Epithelial cell of prostate (primary cell): ENCODE measurements around a stretch of chr10.

DNA sequence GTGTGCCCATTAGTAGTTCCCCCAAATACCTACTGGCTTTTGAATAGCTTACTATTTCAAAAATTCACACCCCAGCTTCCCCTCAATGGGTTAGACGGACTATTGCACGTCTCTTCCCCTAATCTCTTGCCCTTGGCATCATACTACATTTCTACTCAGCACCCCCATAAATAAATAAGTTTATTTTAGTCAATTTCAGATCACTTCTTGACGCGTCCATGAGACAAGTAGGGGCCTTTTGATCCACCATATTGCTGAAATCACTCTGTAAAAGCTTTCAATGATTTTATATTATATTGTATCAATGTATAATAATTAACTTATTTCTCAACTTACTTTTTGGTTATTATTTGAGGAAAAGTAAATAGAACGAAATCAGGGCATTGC, 1.2 kb upstream of the AKR1C3 start:
- RRBS: no CpG with 5 or more reads among the region's 5 CpGs

- RRBS: no CpG with 5 or more reads among the region's 3 CpGs
These were observed 1.9 kb downstream of the AKR1C3 start for GRCh38 chr10:5096094-5096527.

- RRBS: no CpG with 5 or more reads among the region's 21 CpGs
These were observed 72.7 kb upstream of the UCN3 start for GRCh38 chr10:5291549-5292967.

DNA sequence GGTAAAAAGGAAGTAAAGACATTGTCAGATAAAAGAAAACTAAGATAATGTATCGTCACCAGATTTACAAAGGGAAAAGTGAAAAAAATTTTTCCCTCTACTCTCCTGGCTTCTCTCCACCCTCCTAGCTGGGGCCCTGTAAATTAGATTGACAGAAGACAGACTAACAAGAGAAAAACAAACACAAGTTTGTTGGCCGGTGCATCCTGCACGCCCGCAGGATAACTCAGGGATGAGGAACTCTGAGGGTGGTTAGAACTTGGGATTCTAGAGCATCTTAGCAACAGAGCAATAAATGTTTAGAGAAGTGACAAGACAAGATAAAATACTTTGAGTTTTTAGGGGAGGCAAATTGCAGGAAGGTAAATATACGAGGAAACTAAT, 4.5 kb upstream of the UCN3 start:
- RRBS: no CpG with 5 or more reads among the region's 5 CpGs

GRCh38 chr10:5404309-5404653, 347 bp downstream of the TUBAL3 start:
- RRBS: no CpG with 5 or more reads among the region's 3 CpGs

GRCh38 chr10:5447103-5448219, 35.1 kb downstream of the NET1 start:
- RRBS: no CpG with 5 or more reads among the region's 9 CpGs

DNA sequence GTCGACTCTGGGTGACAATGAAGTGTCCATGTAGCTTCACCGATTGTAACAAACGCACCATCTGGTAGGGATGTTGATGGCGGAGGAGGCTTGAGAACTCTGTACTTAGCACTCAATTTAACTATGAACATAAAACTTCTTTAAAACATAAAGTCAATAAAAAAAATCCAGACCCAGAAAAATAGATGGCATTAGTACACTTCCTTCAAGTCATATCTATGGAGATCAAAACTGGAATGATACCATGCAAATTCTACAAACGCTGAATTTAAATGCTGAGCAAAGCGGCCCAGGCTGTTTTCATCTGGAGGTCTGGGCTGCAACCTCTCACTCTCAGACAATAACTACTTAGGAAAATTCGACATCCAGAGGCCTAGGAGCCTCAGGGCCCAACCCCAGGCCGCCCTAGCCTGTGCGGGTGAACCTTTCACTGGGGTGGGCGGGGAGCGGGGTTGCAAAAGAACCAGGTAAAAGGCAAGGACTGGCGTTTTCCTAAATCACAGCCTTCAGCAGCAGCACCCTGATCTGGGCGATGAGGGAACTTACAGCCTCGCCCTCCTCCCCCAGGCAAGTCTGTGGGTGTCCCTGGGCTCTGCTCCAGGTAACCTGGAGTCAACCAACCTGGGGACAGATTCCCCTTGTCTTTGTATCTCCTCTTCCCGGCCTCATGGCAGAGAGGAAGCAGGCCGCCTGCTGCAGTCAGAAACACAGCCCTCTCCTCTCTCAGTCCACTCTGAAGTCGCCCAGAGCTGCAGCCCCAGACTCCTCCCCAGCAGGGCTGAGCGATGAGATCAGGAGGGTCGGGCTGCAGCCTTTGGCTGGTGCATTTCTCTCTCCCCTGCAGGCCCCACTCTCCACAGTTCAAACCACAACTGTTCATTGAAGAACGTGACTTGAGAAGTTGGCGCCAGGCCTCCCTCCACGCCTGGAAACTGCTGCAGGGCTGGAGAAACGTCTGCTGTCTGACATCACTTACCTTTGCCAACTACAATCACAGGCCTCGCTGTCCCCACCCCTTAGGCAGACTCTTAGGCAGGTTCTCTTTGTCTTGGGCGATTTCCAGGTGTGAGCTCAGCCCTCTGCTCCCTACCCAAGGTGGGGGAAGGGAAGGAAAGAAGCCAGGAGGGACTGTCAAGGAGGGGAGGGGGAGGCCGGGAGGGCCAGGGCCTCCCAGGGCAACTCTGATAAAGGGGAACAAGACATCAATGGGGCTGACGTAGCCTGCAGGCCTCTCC, 33.2 kb downstream of the CALML5 start:
- RRBS: no CpG with 5 or more reads among the region's 27 CpGs

GRCh38 chr10:5572407-5573072, 47.8 kb downstream of the CALML3 start:
- RRBS: no CpG with 5 or more reads among the region's 10 CpGs

DNA sequence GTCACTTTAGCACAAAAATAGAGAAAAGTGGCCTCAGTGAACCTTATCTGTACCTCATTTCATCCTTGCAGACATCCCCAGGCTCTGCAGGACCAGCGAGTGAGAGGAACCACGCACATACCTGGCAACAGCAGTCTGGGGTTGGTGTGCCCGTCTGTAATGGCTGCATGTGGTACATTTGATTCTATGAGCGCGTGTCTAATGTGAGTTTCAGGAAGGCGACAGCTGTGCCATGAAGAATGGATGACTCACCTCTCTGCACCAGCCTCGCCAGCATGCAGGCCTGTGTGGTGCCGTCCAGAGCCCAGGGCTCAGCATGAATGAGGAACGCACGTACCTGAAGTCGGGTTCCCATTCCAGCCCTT, 54.6 kb downstream of the ASB13 start:
- RRBS: no CpG with 5 or more reads among the region's 11 CpGs

DNA sequence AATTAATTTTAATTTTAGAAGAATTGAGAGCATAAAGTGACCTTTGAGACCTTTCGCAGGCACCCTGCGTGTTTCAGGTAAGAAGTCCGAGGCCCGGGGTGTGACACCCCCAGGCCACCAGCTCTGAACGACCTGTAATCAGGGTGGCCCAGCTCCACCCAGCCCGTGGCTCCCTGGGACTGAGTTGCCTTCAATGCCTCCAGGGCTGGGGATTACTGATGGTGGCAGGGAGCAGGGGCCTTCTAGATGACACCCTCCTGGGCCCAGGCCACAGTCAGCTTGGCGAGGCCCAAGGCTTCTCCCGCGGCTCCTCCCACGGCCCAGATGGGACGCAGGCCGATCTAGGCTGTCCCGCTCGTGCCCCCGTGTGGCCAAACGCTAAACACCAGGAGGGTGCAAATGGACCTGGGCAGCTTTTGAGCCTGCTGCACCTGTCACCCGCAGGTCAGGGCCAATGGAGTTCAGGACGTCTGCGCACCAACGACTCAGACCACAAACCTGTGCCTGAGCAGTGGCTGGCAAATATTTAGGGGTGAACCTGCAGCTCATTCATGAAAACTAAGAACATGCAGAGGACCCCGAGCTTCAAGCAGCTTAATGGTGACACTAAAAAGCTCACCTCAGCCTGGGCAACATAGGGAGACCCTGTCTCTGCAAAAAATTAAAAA, 43.3 kb downstream of the ASB13 start:
- RRBS: no CpG with 5 or more reads among the region's 21 CpGs

GRCh38 chr10:5643354-5643675, 23.1 kb downstream of the ASB13 start:
- RRBS: no CpG with 5 or more reads among the region's 3 CpGs

GRCh38 chr10:5665376-5665753, 1.0 kb downstream of the ASB13 start:
- RRBS: no CpG with 5 or more reads among the region's 3 CpGs

- RRBS: no CpG with 5 or more reads among the region's 19 CpGs
These were observed 46.4 kb downstream of the TASOR2 start for GRCh38 chr10:5730620-5731787.

GRCh38 chr10:5759962-5761015, 52.9 kb downstream of the GDI2 start:
- RRBS: no CpG with 5 or more reads among the region's 13 CpGs

- RRBS: no CpG with 5 or more reads among the region's 7 CpGs
These were observed 48.1 kb downstream of the GDI2 start for GRCh38 chr10:5765079-5765492.

DNA sequence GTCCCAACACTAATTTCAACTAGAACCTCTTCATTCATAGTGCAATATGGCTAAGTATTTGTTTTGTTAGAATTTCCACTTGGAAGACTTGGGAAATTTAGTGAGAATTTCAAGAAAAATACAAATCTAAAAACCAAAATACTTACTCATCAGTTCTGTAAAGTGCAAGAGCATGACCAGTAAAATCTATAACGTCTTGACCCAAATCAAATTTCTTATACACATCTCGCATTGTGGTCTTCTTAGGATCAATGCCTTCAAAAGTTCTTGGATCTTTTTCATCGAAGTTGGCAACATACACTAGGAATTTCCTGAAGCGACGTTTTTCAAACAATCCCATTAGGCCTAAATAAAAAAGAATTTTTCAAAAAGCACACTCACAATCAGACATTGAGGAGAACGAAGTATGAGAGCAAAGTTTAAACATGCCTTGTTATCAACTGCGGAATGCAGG, 27.5 kb downstream of the GDI2 start:
- RRBS: no CpG with 5 or more reads among the region's 7 CpGs

- RRBS: no CpG with 5 or more reads among the region's 6 CpGs
These were observed 30.8 kb downstream of the ANKRD16 start for GRCh38 chr10:5858777-5859372.

- RRBS: 2% methylated on average over 11 of the region's 57 CpGs
These were observed 685 bp downstream of the FBH1 start for GRCh38 chr10:5890407-5891449.

DNA sequence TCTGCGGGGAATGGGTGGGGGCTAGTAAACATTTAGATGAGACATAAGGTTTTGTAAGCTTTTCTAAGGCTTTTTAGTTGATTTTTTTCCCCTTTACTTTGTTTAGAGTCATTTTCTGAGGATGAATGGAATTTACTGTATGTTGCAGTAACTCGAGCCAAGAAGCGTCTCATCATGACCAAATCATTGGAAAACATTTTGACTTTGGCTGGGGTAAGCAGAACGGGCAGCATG, 37.2 kb downstream of the FBH1 start:
- RRBS: no CpG with 5 or more reads among the region's 4 CpGs

- RRBS: no CpG with 5 or more reads among the region's 4 CpGs
These were observed 31.4 kb upstream of the IL15RA start for GRCh38 chr10:6008839-6009038.